Neuron (in vitro differentiated cells): ENCODE measurements around the genes TMEM176A, NOS3, ABCF2 and RHEB.

GRCh38 chr7:150800256-150801127 lies at the start of gene TMEM176A:
TMEM176A (plus strand) TSS chr7:150800769.
- PRO-cap, result no peak

DNA sequence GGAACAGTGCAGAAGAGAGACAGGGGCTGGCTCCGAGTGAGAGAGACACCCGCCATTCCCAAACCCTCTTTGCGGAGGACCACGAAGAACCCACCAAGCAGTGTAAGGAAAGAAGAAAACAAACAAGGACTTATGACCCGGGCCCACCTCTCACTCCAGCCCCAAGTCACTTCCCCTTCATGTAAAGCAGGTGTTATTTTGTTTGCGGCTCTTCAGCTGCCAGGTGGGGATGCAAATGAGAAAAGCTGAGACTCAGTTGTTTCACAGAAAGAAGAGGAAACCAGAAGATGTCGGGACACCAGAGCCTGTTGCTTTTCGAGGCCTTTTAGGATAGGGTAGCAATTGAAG lies 45.1 kb downstream of the AOC1 start:
- PRO-cap, result no peak

DNA sequence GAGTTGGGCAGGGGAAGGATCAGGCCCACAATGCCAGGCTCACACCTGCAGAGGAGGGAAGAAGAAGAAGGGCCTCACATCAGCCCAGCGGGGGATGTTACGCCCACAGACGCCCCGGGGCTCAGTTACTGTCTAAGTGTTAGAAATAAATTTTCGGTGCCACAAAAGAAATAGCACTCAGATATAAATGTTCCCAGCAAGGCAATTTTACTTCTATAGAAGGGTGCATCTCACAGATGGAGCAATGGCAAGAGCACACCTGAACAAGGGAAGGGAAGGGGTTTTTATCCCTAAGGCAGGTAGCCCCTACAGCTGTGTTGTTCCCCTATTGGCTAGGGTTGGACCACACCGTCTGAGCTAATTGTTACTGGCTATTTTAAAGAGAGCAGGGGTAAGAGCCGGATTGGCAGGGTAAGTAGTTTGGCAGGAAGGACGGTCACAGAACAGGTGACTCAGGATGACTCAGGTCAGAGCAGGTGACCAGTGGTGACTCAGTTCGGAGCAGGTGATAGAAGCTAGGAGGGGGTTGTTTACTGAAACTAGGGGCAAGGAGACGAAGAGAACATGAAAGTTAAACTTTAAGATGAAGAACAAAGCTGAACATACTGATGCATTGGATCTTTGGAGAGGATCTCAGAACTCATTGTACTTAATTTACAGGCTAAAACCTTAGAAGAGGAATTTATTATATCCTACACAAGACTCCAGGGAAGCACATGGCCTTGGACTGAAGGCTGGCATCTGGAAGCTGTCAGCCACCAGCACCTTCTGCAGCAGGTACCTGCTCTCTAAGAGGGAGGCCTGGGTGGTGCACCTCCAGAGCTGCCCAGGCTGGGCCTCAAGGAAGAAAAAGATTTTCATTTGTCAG lies at the start of gene NOS3:
Gene NOS3 (plus strand): TSS at position 494 of the 868 bp plus-strand sequence.
- PRO-cap, result no peak

- PRO-cap, result no peak
Observed at GRCh38 chr7:150992724-150993247, 2.0 kb downstream of the NOS3 start.

DNA sequence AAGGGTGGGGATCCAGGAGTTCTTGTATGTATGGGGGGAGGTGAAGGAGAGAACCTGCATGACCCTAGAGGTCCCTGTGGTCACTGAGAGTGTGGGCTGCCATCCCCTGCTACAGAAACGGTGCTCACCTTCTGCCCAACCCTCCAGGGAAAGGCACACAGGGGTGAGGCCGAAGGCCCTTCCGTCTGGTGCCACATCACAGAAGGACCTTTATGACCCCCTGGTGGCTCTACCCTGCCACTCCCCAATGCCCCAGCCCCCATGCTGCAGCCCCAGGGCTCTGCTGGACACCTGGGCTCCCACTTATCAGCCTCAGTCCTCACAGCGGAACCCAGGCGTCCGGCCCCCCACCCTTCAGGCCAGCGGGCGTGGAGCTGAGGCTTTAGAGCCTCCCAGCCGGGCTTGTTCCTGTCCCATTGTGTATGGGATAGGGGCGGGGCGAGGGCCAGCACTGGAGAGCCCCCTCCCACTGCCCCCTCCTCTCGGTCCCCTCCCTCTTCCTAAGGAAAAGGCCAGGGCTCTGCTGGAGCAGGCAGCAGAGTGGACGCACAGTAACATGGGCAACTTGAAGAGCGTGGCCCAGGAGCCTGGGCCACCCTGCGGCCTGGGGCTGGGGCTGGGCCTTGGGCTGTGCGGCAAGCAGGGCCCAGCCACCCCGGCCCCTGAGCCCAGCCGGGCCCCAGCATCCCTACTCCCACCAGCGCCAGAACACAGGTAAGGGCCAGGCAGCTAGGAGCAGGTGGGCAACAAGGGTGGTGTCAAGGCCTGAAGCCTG lies 2.6 kb downstream of the NOS3 start:
- PRO-cap, result bidirectional peak, plus-strand start at position 535 of the sequence, minus-strand start at position 422 of the sequence

DNA sequence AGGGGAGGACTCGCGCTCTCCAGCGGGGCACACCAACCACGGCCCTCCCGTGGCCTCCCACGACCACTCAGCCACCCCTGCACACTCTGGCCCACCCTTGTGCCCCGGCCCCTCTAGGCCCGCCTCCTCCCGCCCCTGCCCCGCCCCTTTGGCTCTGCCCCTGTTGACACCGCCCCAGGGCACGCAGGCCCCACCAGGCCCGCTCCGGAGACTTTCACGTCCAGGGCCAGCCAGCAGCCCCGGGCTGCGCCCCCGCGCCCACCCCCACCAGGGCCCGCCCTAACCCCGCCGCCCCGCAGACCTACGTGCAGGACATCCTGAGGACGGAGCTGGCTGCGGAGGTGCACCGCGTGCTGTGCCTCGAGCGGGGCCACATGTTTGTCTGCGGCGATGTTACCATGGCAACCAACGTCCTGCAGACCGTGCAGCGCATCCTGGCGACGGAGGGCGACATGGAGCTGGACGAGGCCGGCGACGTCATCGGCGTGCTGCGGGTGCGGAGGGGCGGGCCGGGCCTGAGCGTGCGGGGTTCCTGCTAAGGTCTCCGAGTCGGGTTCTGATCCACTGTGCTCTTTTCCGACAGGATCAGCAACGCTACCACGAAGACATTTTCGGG lies 10.8 kb downstream of the ATG9B start:
- PRO-cap, result bidirectional peak, plus-strand start at position 497 of the sequence, minus-strand start at position 384 of the sequence

GRCh38 chr7:151015535-151016038 lies 8.7 kb downstream of the ATG9B start:
- PRO-cap, result no peak

DNA sequence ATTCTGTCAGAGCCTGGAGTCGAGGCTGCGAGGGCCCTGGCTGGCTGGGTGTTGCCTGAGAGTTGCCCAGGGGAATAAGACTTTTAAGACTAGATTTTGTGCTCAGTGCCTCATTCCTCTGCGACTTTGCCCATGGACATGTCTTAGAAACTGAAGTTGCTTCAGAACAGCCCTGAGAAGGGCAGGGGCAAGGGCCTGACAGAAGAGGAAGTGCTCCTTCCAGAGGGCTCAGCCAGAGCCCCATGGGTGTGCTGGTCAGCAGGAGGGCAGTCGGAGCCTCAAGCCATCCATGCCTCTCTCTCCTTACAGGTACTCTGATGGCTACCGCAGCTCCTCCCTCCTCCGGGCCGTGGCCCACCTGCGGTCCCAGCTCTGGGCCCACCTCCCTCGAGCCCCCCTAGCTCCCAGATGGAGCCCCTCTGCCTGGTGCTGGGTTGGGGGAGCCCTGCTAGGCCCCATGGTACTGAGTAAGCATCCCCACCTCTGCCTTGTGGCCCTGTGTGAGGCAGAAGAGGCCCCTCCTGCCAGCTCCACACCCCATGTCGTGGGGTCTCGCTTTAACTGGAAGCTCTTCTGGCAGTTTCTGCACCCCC lies 5.1 kb downstream of the ABCB8 start:
- PRO-cap, result no peak

DNA sequence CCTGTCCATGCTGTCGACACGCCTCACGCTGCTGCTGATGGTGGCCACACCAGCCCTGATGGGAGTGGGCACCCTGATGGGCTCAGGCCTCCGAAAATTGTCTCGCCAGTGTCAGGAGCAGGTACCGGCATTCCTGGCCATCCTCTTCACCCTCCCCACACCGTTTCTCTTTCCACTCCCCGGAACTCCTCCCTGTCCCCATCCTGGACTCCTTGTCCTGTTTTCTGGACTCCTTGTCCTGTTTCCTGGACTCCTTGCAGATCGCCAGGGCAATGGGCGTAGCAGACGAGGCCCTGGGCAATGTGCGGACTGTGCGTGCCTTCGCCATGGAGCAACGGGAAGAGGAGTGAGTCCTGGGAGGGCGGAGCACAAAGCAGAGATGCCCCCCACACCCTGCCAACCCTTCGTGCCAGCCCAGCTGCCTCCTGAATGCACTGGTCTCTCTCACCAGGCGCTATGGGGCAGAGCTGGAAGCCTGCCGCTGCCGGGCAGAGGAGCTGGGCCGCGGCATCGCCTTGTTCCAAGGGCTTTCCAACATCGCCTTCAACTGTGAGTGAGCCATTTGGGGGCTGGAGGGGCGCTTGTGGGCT lies 7.5 kb downstream of the ABCB8 start:
- PRO-cap, result no peak

DNA sequence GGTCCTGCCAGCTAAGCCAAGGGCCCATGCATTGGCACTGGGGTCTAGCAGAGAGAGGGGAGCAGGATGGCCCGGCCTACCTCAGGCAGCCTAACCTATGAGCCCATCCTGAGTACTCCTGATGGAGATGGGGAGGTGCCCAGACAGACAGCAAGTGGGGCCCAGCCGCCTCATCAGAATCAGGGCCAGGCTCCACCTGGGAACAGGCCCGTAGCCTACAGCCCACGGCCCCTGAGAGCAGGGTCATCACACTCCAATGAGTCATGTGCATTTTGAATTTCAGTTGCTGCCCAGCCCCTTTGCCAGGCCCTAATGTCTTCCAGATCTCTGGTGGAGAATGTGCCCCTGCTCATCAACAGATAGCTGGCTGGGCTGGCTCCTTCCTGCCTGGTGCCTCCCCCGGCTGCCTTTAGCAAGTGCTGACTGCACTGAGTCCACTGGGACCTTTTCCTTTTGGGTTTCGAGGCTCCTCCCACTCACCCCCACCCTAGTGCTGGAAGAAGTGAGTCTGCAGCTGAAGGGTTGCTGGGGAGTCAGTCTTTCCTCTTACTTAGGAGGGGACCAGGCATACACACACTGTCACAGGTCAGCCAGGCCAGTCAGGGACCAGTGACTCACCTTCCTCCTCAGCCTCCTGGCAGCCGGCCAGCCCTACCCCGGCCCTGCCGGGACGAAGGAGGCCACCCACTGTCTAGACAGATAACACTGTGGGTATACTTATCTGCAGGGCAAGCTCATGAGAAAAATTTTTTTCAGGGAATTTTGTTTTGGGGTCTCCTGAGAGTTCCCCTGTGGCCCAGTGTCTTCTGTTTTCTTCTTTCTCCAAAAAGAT lies 9.2 kb upstream of the ASIC3 start:
- PRO-cap, result no peak

GRCh38 chr7:151093371-151093733 lies 7.1 kb downstream of the AGAP3 start:
- PRO-cap, result no peak

DNA sequence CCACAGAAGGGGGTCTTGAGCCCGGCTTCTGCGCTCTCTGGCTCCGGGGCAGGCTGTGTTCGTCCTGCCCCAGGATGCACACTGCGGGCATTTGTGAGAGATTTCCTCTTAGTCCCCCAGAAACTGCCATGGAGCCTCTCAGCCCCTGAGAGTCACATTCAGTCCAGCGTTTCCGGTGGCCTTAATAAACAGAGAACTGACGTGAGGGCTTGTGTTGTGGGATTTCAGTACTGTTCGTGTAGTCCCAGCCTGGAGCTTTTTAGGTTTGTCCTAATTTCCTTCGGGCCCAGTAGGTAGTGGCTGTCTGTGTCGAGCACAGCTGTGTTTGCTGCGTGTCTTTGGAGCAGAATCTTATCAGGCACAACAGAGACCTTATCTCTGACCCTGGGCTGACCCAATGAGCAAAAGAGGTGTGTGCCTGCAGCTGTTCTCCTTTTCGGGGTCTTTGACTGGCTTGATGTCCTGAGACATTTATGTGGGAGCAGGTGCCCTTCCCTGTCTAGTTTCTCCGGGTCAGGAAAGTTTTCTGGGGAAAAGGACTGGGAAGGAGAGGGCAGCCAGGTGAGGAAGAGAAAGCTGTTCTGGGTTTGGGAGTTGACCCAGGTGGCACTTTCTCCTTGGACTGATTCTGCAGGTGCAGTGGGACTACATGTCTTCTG lies 25.5 kb downstream of the AGAP3 start:
- PRO-cap, result no peak

- PRO-cap, result no peak
Observed at GRCh38 chr7:151119770-151120809, 33.8 kb downstream of the AGAP3 start.

DNA sequence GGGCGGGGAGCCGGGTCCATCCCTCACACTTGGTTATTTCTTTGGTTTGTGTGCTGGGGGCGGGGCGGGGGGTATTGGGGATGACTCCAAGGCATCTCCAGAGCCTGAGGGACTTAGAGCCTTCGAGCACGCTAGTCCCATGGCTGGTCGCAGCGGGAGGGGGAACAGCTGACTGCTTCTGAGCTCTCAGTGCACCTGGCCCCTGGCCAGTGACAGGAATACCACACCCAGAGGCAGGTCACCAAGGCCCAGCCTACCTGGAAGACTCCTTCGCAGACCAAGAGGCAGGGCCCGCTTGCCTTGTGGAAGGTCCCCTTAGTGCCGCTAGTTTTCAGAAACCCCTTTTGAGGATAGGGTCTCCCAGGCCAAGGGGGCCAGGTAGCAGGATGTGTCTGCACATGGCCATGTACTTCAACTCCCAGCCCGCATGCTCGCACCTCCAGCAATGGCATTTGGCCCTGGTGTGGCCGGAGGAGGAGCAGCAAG lies 40.3 kb downstream of the AGAP3 start:
- PRO-cap, result no peak

- PRO-cap, result bidirectional peak, plus-strand start at chr7:151227408, minus-strand start at chr7:151227184
Observed at GRCh38 chr7:151226696-151227752, at the start of gene ABCF2. ABCF2 (minus strand) TSS chr7:151227205.

DNA sequence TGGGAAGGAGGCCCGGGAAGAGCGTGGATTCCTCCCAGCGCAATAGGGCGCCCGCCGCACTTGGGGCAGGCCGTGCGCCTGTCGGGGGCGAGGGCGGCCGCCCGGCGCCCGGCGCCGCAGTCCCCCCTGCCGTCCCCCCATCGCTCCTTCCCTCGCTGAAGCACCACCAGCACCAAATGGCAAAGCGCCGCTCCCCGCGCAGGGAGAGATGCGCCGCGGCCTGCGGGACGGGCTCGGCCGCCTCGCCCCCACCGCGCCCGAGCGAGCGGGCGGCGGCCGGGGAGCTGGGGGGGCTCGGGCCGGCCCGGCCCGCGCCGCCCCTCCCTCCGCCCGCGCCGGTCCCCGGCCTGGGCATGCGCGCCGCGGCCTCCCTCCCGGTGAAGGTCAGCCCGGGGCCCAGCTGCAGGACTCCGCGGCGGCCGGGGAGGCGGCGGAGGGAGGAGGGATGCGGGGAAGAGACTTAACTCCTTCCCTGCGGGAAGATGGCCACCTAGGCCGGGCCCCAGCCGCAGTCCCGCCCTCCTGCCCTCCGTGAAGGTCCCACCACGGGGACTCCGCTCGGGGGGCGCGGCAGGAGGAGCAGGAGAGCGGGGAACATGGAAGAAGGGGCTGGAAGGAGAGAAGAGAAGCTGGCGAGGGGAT lies 3.2 kb upstream of the SMARCD3 start:
- PRO-cap, result bidirectional peak, plus-strand start at position 511 of the sequence, minus-strand start at position 349 of the sequence

DNA sequence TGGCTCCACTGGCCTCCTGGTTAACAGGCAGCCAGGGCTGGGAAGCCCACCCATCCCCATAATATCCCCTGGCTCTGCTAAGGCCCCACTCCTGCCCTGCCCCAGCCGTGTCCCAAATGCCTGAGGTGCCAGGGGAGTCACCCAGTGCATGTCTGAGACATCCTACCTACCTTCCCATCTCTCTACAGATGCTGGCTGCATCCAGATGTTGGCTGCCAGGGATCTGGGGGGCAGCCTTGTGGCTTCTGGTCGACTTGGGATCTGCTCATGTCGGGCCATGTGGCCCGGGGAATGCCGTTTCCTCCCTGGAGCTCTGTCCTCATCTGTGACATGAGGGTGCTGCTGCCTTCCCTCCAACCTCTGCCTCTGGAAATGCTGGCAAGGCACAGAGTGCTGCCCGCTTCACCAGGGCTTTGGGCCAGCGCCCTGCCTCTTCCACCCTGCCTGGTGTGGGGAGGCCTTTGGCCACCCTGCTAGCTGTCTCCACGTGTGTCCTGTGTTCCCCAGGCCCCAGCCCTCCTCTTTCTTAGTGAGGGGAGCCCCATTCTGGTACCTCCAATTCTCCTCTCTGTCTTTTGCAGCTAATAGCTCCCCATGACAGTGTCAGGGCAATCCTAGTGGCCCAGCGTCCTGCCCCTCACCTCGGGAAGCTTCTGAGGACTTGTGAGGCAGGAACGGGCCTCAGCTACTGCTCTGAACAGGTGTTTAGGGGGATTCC lies 5.8 kb upstream of the SMARCD3 start:
- PRO-cap, result no peak

GRCh38 chr7:151351054-151351668 lies 9.5 kb downstream of the NUB1 start:
- PRO-cap, result no peak

DNA sequence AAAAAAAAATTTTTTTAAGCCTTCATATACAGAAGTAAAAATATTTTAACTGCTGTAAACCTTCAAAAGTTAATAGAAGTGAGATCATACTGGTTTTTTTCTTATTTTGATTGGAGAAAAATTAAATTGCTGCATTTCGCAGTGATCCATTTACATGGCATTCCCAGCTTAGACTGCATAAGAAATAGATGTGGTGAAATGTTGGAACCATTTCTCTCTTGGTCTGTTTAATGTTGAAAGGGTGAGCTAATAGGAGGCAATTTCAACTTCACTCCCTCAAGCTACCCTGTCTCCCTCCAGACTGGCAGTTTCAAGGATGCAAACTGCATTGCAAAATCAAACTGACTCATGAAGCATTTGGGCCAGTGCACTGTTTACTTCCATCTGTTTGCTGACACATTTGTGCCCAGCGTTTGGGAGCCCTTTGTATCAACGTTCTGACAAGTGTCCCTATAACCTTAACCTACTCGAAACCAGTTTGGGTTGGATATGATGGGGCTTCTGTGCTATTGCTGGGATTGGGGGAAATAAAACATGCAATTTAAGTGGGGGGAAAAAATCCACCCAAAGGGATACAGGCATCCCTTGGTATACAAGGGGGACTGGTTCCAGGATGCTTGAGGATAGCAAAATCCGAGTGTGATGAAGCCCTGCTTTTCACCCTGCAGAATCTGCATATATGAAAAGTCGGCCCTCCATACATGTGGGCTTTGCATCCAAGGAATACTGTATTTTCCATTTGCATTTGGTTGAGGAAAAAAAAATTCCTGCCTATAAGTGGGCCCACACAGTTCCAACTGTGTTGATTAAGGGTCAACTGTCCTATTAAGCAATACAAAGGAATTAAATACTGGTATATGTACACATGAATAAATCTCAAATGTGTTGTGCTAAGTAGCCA lies 15.7 kb downstream of the RHEB start:
- PRO-cap, result no peak

DNA sequence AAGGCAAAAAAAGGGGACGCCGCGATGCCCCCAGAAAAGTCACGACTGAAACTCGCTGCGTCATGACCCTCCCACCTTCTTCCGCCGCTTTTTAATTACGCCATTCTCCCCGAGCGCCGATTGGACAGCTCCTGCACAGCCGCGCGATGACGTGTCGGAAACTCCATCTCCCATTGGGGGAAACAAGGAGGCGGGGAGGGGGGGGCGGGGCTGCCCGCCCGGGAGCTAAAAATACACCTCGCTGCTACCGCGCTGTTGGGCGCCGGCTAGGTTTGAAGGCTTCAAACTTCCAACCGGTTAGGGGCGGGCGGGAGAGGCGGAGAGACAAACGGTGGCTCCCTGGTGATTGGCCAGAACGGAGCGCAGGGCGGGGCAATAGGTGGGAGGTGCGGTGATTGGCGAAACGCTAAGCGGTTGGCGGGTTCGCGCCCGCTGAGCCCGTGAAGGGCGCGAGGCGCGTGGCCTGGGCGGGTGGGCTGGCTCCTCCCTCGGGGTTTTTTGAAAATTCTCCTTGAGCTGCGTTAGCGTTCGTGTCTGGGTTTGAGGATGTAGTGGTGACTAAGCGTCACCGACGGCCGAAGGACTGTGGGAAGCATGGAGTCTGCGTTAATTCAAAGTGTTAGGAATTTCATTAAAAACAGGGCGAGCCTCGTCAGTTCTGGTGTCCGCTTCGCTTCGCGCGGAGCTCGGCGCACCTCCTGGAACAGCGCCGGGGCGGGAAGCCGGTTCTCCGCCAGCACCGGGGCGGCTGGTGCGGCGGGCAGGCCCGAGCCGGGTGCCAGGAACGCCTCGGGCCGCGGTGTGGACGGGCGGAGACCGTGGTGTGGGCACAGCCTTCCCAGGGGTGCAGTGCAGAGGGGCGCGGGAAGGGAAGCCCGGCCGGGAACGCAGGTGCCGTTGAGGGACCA lies at the start of gene RHEB:
Gene RHEB (minus strand): TSS at position 73 of the 908 bp plus-strand sequence.
- PRO-cap, result bidirectional peak, plus-strand start at position 443 of the sequence, minus-strand start at position 93 of the sequence; unidirectional peak, plus-strand start at position 655 of the sequence